Duodenum (tissue), 1 donor: ENCODE measurements around a stretch of chr16.

DNA sequence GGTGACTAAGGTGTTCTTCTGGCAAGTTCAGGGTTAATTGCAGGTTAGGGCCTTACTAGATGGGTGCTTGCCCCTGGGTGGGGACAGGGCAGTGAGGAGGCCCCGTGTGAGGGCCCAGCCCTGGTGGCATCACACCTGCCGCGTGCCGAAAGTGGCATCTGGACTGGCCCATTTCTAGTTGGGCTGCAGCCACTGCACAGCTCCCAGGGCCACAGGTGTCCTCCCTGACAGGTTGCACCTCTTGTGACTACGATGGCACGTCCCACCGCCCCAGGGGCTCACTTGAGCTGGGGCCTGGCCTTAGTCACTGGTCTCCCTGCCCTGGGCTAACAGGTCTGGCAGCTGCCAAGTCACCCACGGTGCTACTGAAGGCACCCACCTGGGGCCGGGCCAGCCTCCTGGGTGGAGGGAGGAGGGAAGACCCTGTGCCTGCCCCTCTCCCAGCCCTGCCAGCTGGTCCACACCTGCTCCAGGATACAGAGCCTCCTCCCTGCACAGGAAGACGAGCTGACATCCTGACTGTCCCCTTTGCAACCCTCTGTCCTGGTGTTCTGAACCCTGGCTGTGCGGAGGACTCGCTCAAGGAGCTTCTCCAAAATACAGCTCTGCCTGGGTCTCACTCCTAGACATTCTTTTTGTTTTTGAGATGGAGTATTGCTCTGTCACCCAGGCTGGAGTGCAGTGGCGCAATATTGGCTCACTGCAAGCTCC lies 3.4 kb downstream of the VASN start:
- PRO-cap = no peak

GRCh38 chr16:4379012-4379415 lies 7.4 kb downstream of the VASN start:
- PRO-cap = no peak

DNA sequence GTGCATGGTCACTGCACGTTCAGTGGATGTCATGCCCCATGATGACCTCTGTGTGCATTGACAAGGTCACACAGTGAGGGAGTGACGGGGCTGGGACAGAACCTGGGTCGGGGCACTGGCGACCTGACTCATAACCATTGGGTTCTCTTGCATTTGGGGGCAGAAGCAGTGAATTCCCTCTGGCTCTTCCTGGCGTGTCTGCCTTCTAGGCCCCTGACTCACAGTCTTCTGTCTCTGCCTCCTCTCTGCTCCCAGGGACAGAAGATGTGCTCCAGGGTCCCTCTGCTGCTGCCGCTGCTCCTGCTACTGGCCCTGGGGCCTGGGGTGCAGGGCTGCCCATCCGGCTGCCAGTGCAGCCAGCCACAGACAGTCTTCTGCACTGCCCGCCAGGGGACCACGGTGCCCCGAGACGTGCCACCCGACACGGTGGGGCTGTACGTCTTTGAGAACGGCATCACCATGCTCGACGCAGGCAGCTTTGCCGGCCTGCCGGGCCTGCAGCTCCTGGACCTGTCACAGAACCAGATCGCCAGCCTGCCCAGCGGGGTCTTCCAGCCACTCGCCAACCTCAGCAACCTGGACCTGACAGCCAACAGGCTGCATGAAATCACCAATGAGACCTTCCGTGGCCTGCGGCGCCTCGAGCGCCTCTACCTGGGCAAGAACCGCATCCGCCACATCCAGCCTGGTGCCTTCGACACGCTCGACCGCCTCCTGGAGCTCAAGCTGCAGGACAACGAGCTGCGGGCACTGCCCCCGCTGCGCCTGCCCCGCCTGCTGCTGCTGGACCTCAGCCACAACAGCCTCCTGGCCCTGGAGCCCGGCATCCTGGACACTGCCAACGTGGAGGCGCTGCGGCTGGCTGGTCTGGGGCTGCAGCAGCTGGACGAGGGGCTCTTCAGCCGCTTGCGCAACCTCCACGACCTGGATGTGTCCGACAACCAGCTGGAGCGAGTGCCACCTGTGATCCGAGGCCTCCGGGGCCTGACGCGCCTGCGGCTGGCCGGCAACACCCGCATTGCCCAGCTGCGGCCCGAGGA lies 9.3 kb downstream of the VASN start:
- PRO-cap = no peak

DNA sequence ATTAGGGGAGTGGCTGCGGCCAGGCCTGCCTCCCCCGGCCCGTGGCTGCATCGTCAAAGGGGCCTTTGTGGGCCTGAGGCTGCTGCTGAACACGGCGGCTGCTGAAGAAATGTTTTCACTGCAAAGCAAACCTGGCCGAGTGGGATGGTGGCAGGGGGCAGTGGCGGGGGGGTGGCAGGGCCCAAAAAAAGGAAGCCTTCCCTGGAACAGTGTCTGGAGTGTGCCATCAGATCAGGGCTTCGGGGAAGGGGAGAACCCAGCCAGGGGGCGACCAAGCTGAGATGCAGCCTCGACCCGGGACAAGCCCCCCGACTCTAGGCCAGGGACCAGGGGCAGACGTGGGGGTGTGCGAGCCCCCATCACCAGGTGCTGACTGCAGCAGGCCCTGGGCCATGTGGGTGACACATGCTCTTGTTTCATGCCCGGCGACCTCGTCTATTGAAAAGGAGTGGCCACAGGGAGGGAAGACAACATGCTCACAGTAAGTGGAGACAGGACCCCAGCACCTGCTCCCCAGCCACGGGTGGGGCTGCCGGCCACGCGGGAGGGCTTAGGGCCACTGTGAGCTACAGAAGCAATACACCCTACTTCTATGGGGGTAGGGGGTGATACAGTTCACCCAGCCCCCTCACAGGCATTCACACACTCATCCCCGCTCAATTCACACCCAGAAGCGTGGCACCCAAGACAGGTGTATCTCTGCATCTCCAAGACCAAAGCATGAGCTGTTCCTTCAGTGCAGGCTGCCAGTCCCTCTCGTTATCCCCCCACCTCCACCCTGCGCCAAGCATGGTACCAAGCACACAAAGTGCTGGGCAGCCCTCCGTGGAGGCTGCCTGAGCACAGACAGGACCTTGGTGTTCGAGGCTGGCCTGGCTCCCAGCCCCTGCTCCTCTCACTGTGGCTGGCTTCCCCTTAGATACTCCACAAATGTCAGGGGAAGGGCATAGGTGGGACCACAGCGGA lies 13.4 kb downstream of the VASN start:
- PRO-cap = no peak

DNA sequence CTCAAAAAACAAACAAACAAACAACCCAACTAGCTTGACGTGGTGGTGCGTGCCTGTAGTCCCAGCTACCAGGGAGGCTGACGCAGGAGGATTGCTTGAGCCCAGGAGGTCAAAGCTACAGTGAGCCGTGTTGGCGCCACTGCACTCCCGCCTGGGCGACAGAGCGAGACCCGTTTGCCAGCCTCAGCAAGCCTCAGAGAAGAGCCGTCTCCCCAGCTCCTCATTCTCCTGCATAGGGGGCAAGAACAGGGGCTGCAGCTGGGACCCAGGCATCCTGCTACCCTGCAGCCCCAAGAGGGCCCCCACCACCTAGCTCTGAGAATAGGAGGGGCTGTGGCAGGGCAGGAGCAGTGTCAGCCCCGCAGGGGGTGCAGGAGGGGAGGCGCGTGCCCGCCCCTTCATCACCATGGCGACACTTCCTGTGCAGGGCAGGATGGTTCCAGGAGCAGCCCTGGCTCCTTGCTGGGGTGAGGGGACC lies 19.9 kb downstream of the VASN start:
- PRO-cap = no peak

GRCh38 chr16:4478002-4478405 lies 1.8 kb downstream of the HMOX2 start:
- PRO-cap = no peak

DNA sequence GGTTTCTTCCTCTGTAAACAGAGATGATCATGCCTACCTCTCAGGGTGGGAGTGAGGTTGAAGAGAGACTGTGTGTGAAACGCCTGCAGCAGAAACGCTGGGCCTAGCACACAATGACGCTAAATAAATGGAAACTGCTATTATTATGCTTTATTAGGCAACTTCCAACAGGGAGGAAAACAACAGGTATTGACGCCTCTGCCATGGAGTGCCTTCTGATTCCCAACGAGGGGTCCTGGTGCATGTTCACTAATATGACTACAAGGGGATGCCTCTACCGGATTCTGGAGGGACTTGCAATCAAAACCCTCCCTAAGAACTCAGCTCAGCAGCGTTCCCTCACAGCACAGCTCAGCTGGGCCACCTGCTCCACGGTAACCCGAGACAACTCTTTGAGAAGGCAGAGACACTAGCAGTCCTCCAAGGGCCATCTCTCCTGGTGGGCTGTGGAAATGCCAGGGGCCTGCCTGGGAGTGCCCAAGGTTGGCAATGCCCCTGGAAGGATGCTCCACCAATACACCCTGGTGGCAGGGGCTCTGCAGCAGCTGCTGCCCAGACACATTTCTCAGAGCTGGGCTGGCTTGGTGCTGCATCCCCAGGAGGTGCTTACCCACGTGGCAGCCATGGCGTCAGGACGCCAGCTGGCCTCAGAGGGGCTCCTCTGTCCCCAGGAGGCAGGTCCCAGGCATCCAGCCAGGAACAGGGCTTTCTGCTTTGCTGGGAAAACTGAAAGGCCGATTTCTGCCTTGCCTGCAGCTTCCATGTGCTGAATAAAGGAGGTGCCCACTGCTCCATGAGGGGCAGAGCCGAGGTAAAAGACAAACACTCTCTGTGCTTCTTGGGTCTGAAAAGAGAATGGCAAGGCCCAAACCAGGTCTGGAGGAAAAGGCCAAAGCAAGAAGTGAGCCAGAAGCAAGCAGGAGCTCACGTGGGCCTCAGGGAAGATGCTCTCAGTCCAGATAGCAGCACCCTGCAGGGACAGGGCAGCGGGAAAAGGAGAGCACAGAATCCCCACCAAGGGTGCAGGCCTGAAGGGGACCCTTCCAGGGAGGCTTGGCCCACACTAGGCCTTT lies 16.4 kb downstream of the CDIP1 start:
- PRO-cap = no peak

DNA sequence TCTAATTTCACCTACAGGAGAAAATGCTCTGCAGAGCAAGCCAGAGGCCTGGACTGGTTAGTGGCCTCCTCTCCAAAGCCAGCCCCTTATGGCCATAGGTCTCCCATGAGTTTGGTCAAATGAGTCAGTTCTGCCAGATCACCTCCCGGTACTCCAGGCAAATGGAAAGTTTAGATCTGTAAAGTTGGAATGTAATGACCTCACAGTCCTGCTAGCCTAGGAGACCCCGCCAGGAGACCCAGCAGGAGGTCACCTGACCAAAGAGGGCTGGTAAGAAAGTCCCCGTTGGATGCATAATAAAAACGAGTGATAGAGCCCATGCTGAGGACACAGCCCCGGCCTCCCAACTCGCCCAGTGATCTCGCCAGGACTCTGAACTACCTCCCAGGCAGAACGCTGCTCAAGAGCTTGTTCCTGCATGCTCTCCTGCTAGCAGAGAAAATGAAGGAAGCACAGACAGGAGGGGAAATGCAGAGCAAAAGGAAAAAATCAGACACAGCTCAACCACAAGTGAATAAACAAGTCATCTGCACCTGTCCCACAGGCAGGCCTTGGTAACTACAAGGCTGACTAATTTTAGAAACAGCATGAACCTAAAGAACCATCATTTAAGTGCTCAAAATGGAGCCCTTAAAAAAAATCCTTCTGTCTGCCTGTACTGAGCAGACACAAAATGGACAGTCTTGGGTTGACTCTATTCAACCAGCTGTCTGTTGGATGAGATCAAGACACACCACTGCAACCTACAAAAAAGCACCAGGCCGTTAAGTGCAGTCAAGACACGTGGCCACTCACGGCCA lies 9.3 kb downstream of the CDIP1 start:
- PRO-cap = no peak

DNA sequence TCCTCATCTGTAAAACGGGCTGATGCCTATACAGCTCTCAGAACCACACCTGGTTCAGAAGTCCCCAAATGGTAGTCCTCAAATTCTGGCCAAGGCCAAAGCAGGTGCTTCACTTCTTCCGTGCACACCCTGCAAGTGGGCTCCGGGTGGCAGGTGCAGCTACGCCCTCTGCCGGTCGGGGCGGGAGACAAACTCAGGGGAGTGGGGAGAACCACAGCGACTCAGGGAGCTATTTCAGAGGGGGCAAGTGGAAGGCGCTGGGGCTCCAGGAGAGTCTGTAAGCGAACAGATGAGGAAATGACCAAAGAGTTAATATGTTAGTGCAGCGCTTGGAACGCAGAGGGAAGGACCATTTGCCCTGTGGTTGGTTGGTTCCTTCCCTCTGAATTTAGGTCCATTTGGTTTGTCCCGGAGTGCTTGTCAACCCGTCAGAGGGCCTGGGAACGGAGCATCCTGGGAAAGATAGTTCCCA lies 358 bp upstream of the MGRN1 start:
- PRO-cap = unidirectional peak, minus-strand start at position 131 of the sequence; bidirectional peak, plus-strand start outside the sequence, minus-strand start at position 390 of the sequence

GRCh38 chr16:4680881-4681817 lies 12.2 kb upstream of the NUDT16L1 start:
- PRO-cap = no peak

DNA sequence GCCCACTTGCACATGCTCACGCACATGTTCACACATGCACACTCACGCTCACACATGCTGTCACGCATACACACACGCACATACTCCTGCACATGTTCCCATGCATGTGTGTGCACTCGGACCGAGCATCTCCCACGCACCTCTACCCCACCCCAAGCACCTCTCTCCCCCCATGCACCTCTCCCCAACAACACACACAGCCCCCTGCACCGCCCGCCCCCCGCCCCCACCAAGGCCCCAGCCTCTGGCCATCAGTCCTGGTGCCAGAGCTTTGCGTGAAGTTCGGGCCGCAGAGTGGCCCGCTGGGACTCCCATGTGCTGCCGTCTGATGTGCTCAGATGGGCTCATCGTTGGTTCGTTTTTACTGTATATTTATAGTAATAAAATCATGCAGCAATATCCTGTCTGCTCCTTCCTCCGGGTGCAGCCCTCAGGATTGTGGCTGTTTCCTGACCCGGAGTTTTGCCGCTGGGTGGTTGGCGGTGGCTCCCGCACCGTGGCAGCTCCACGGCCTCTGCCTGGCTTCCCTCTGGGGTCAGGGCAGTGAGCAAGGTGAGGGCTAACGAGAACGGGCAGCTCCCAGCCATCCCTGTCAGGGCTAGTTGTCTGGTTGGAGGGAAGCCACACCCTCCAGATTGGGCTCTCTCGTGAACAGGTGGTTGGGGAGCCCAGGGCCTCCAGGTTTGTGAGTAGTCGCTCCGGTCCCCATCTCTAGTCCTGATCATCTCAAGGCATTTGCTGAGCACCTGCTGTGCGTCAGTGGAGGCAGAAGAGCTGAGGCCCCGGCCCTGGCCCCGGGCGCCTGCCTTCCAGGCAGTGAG lies 2.6 kb upstream of the NUDT16L1 start:
- PRO-cap = no peak

DNA sequence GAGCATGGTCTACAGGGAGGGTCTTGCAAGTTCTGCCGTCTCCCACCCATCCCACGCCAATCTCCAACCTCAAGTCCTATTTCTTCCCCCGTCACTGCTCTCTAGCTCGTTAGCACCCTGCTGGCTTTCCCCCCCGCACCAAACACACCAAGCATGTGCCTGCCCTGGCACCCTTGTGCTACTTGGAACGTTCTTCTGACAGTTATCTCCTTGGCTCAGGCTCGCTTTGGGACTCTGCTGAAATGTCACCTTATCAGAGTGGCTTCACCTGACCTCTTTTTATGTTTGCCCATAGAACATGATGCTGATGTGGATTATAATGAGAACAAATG lies 21.9 kb downstream of the GLYR1 start:
- PRO-cap = no peak

- PRO-cap = no peak
These were observed 16.7 kb downstream of the GLYR1 start for GRCh38 chr16:4830440-4830677.

- PRO-cap = no peak
These were observed 7.7 kb upstream of the PPL start for GRCh38 chr16:4944511-4945225.

DNA sequence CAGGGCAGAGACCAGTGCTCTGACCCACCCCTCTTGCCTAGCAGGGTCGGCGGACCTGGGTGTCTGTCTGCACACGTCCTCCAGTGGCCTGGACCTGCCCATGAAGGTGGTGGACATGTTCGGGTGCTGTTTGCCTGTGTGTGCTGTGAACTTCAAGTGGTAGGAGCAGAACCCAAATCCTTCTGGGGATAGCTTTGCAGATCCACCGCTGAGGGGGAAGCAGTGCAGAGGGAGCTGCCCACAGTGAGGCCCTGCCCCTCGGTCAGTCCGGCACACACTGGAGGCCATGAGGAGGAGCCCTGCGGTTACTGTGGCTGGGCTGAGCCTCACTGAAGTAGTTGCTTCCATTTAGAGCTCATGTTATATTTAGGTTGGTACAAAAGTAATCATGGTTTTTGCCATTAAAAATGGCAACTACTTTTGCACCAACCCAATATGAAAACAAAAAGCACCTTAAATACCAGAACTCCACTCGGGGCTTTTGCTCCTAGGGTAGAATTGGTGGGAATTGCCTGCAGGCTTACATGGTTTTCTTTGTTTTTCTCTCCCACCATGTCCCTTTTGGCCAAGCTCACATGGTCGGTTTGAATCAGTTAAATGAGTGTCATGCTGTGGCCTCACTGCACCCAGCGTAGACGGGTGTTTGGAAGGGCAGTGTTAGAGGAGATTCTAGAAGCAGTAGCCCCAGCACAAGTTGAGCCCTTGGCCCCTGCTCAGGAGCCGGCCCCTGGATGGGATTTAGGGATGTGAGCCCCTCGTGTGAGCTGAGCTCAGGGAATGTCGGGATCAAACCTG lies 11.1 kb downstream of the ALG1 start:
- PRO-cap = no peak

- PRO-cap = no peak
These were observed 612 bp downstream of the EEF2KMT start for GRCh38 chr16:5096927-5097438.

DNA sequence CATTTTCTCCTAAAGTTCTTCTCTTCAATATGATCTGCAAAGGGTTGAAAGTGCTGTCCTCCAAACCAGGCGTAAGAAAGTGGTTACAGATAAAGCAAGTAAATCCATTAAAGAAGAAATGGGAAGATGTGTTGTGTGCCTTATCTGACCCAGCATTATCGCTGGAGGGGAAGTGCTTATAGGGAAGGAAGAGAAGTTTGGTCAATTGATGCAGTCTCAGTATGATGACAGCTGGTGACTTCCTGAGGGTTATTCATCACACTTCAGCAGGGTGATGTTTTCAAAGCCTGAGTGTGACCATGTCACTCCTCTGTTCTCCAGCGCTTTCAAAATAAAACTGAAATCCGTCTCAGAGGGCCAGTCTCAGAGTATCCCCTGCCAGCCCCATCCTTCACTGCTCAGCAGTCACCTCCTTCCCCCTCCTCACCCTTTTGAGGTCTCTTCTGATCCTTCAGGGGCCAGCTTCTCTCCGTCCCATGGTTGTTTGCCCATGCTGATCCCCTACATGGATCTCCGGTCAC lies 808.5 kb downstream of the RBFOX1 start:
- PRO-cap = no peak

DNA sequence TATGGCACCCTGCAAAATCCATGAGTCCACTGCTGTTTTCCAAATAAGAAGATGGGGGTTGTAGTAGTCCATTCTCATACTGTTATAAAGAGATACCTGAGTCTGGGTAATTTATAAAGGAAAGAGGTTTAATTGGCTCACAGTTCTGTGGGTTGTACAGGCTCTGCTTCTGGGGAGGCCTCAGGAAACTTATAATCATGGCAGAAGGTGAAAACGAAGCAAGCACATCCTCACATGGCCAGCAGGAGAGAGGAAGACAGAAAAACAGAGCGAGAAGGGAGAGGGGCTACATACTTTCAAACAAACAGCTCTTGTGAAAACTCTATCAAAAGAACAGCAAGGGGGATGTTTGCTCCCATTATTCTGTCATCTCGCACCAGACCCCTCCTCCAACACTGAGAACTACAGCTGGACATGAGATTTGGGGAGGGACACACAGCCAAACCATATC lies 1200.5 kb downstream of the TMEM114 start:
- PRO-cap = unidirectional peak, plus-strand start at position 261 of the sequence

GRCh38 chr16:8795363-8796191 lies 1.9 kb downstream of the TMEM186 start:
- PRO-cap = no peak

DNA sequence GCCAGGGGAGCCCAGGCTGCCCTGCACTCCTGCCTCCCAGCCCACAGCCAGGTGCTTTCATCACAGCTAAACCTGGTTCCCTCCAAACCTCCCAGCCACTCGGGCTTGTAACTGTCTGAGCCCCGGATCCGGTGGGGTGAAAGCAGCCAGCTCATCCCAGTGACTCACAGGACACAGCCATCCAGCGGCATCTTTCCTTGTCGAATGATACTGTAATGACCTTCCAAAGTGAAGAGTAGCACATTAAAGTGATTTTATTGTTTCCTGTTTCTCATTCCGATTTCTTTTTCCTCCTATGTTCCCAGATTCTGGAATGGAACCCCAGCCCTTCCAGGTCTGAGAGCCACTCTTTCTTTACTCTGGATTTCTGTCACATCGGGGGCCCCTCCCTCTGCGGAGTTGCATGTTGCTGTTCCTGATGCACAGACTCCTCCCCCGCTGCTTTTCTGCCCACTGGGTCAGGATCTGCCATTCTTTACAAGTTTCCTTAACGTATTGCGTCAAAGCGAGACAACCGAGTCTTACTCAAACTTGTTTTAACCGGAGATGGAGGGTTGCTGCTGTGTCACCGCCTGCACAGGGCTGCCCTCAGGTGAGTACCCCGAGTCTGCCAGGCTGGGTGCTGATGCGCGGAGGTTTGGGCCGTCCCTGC lies 19.6 kb downstream of the CARHSP1 start:
- PRO-cap = no peak